HCT116 (cell line): ENCODE results near the gene TNS1.

DNA sequence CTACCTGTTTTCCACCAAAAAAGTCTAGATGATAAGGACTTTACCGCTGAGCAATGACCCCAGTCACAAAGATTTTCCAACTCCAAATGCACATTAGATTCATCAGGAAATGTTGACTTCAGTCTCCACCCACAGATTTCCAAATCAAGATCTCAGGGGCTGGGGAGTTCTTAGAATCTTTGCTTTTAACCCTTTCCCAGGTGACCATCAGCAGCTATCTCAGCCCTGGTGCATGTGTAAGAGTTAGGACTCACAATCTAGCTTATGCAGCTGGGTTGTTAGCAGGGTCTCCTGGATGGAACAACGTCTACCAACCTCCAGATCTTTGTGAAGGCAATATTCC lies 316.4 kb downstream of the TNS1 start:
- RRBS, result no CpG with 5 or more reads among the region's 2 CpGs

- RRBS, result no CpG with 5 or more reads among the region's 8 CpGs
These were observed 207.7 kb downstream of the TNS1 start for GRCh38 chr2:217795060-217795608.

GRCh38 chr2:217826540-217827215 lies 176.1 kb downstream of the TNS1 start:
- RRBS, result no CpG with 5 or more reads among the region's 7 CpGs

- RRBS, result no CpG with 5 or more reads among the region's 8 CpGs
These were observed 149.2 kb downstream of the TNS1 start for GRCh38 chr2:217853398-217854162.

DNA sequence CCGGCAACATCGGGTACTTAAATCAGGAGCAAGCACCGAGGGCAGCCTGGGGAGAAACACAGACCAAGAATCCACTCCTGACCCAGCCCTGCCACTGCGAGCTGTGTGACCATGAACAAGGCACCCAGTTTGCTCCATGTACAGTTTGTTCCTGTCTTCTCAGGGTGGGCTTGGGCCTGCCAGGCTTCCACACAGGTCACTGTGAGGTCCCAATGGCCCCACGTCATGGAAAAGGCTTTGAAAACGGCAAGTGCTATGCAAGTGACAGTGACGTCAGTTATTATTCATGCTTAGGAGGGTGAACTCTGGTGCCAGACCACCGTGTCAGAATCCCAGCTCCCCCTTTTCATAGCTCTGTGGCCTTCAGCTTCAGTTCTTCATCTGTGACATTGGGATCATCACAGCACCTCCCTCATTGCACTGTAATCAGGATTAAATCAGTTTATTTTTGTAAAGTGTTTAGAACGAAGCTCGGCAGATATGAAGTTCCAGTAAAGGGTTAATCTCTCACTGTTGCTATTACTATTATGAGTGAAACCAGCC lies 87.1 kb downstream of the TNS1 start:
- RRBS, result no CpG with 5 or more reads among the region's 10 CpGs

DNA sequence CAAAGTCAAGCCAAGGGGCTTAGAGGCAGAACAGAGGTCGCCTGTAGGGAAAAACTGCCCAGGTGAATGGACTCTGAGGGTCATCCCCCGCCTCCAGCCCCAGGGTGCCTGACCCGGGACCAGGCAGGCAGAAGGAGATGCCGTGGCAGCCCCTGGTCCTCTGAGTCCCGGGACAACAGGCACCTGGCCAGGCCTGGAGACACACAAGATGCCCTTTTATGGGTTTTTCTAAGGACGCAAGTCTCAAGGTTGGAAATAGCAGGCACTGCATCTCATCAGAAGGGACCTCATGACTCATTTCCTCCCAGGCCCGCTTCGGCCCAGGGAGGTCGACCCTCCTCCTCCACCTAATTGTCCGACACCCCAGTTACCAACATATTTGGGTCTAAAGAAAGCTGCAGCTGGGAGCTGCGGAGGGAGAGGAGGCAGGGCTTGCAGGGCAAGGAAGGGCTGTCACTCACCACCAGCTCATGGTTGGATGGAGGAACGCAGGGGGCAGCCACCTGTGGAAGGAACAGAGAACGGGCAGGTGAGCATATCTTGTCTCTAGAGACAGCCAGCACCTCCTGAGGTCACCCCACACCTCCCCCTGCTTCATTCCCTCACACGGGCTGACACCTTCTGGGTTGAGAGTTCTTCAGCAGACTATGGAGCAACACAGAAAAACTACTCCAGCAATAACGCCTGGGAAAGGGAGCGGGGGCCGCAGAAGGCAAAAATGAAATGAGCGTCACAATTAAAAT lies 82.9 kb downstream of the TNS1 start:
- RRBS, result 11% methylated on average over 3 of the region's 18 CpGs

DNA sequence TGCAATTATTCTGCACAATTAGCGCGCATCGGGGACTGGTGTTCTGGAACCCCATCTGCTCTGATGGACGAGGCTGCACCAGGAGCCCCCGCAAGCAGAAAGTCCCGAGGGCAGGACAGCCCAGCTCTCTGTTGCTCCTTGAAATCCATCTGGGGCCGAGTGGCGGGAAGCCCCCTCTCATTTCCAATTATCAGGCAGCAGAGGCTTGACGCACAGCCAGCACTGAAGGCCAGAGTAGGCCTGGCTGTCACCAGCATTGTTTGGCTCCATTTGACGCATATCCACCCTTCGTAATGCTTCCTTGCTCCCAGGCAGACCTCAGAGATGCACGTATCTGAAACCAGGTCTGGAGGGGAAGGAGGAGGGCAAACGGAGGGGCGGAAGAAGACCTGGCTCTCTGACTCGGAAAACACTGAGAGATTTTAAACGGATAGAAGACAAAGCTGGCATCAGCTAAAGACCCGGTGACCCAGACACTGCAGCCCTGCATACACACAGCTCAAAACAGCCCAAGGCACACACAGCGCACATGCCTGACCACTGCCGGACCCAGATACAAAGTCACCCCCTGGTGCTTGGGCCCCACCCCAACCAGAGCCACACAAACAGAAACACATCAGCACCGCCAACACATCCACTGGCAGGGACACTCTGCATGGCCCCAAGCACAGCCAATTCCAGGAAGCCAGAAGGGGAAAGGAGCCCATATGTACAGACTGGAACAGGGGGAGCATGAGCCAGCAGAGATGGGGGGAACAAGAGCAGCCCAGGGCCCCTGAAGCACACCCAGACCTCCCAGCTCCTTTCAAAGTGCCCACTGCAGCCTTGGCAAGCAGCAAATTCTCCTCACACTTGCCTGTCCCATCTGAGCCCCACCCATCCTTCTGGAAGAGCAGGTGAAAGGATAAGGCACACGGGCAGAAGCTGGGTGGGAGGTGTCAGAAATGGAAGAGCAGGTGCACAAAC lies 69.6 kb downstream of the TNS1 start:
- RRBS, result 75% methylated on average over 3 of the region's 21 CpGs

DNA sequence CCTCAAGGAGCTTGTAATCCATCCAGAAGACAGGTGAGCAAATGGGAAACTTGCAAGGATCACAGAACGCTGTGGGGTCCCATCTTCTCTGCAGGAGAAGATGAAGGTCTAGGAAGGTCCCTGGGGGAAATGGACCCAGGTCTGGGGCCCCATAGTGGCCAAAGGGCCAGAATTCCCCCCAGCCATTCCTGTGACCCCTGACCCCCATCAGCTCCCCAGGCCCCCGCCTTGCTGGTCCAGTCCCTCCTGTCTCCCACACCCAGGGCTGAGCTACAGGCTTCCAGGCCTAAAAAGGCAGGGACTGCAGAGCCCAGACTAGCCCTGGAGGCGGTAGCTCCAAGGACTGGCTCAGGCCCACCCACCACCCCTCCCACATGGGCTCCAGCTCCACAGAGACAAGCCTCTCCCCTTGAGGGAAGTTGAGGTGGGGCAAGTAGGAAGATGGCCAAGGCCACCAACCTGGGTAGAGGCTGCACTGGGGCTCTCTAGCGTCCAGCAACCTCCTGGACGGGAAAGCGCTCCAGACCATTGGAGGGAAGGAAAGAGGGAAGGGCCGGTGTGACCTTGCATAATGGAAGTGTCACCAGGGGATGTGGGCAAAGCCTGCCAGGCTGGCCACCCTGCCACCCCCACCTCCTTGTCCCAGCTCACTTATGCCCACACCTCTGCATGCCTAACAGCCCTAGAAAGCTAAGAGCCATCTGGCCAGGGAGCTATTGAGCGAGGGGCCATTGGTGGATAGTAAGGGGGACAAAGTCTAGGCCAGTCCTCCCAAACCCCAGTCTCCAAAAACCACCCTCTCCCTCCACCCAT lies 63.1 kb downstream of the TNS1 start:
- RRBS, result no CpG with 5 or more reads among the region's 8 CpGs

DNA sequence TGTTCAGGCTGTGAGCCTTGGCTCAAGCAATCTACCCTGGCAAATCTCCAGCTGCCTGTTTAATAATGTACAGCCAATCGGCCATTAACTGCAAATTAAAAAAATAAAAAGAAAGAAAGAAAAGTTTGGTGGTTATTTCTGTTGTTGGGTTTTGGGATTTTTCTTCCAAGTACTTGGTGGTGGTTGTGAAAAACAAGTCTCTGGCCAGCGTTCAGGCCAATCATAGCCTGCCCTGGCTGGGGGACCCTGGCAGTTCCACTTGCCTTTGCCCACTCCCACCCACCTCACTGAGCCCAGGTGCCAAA lies 49.5 kb downstream of the TNS1 start:
- RRBS, result no CpG with 5 or more reads among the region's 2 CpGs

DNA sequence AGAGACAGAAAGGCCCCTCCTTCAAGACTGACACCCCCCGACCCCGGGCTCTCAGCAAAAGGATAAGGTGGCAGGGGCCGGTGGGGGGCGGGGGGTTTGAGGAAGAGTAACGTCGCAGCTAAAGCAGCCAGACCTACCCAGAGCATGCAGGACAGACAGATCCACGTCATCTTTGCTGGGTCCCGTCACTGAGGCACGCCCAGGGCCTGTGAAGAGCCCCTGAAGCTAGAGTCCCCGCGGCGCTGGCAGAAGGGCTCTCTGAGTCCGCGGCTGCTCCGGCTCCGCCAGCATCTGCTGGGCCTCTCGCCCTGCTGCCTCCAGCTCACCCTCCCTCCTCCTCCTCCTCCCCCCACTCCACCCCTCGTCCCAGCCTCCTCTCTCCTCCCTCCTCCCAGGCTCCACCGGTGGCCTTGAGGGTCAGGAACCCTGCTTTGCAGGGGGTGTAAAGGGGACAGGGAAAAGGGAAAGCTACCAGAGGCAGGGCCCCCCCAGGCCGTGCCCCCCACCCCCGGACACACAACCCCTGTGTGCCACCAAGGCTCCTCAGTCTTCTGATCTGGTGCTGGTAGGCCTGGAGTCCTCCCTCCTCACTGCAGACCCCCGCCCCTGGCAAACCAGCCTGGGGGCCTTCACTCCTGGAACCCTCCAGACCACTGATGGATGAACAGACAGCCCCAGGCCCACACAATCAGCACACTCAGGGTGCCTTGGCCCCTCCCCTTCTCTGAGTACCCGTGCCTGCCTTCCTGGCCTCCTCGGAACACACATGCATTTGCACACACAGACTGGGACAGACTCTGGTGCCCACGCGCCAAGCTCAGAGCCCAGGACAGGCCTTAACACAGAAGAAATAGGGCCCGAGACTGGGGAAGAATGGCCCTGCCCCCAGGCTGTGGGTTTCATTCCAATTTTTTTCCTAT lies at the start of gene TNS1:
TSS of gene TNS1 (minus strand) at position 293 of the 920 bp plus-strand sequence.
- RRBS, result no CpG with 5 or more reads among the region's 27 CpGs

GRCh38 chr2:218009515-218011042 lies 7.3 kb upstream of the TNS1 start:
- RRBS, result 3% methylated on average over 38 of the region's 101 CpGs

GRCh38 chr2:218033847-218034353 lies 31.1 kb upstream of the TNS1 start:
- RRBS, result 87% methylated on average over 9 of the region's 28 CpGs

GRCh38 chr2:218034531-218035372 lies 32.0 kb upstream of the TNS1 start:
- RRBS, result 39% methylated on average over 2 of the region's 27 CpGs

- RRBS, result no CpG with 5 or more reads among the region's 10 CpGs
These were observed 4.0 kb upstream of the RUFY4 start for GRCh38 chr2:218064939-218065507.

DNA sequence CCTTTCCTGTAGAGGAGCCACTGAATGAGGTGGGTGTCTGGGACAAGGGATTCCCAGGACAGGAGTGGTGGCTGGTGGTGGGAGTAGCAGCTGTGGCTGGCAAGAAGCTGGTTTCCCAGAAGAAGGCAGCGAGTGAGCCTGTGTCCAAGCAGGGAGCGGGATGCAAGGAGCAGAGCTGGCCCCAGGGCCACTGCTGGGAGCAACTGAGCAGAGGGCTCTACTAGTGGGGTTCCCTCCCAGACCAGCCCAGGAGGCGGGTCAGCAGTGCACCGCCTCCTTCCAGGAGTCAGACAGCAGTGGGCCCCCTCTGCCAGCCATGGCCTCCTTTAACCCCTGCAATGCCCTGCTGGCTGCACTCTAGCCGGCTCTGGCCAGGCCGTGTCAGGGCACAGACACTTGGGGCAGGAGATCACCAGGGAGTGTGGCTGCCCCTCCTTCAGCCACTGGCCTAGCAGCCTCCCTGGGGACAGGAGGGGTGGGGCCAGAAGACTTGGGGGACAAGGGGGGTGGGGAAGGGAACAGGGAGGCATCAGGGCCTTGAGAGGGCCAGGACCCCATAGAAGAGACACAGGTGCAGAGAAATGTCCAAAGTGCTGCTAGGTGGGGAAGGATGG lies 3.4 kb upstream of the RUFY4 start:
- RRBS, result no CpG with 5 or more reads among the region's 6 CpGs

DNA sequence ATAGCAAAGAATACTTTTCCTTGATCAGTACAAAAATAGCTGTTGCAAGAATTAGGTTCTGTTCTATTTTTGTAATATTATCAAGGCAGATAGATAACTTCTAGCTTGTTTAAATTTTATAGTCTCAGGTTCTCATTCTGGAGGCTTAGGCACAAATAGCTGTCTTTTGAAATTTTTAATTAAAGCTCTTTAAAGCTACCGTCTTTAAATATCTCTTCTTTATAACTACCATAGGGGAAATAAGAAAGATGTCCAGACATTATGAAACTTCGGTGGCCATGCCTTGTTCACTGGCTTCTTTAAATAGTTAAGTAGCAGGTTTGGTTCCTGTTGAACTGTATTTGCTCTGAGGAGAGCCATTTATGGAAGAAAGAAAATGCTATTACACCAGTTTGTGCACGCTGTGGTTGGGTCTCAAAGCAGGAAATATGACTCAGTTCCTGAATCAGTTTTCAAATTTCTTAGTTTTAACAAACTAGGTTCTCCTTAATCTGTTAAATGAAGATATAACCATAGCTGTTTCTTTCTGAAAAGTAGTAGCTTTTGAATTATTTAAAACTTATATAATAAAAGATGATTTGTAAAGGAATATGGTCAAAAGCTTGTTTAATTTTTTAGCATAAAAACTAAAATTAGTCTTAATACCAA lies 12.2 kb downstream of the ARPC2 start:
- RRBS, result no CpG with 5 or more reads among the region's 3 CpGs

DNA sequence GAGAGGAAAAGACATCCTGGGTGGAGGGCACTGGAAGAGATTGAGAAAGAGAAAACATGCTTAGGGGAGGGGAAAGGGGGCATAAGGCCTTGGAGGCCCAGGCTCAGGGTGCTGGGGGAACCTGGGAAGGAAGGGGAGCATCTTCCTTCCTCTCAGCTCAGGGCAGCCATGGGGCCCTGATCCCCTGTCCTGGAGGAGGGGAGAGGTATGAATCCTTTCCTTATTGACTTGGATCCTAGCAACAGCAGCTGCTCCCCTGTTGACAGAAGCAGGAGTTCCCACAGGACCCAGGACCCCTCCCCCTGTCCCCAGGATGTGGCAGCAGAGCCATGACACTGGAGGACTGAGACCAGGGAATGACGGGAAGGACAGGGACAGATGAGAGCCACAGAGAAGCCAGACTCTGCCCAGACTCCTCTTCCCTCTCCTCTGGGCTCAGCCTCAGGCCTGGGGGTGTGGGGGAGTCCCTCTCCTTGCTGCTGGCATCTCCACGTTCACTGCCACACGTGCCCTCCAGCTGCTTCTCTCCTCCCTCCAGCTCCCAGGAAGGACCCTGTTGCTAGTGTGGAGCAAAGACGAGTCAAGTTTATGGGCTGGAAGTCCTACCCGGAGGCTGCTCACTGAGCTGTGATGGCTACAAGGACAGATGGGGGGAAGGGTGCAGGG lies 839 bp downstream of the GPBAR1 start:
- RRBS, result no CpG with 5 or more reads among the region's 5 CpGs

- RRBS, result no CpG with 5 or more reads among the region's 24 CpGs
These were observed 2.3 kb downstream of the PNKD start for GRCh38 chr2:218272273-218273384.

GRCh38 chr2:218397713-218398280 lies 1.9 kb upstream of the CTDSP1 start:
- RRBS, result 2% methylated on average over 5 of the region's 32 CpGs

- RRBS, result no CpG with 5 or more reads among the region's 12 CpGs
These were observed 932 bp upstream of the CTDSP1 start for GRCh38 chr2:218398860-218399012.